Ureter (tissue), 1 donor: ENCODE measurements around the gene CAPNS2.

GRCh38 chr16:55470546-55470827, 8.5 kb upstream of the MMP2 start:
- PRO-cap, result no peak

DNA sequence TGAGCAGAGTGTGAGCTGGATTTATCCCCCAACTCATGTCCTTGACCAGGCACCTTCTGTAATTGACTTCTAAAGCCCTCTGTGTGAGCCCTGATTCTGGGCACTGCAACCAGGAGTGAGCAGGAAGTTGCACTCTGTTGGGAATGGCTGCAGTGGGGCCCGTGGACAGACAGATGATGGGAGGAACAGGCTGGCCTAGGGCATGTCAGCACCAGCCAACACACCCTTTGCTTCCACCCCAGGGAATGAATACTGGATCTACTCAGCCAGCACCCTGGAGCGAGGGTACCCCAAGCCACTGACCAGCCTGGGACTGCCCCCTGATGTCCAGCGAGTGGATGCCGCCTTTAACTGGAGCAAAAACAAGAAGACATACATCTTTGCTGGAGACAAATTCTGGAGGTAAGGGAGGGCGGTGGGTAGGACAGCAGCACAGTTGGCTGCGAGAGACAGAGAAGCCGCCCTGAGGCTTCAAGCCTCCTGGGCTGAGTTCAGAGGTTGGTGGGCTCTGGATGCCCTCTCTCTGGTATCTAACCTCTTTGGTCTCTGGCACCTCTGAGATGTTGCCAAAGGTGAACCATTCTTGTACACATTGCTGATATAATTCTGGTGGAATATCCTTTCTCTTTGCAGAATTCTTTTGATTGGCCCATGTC, 10.7 kb upstream of the LPCAT2 start:
- PRO-cap, result no peak

GRCh38 chr16:55566542-55567821, at the start of gene CAPNS2:
Gene CAPNS2 (plus strand): TSS chr16:55566684.
- PRO-cap, result no peak

DNA sequence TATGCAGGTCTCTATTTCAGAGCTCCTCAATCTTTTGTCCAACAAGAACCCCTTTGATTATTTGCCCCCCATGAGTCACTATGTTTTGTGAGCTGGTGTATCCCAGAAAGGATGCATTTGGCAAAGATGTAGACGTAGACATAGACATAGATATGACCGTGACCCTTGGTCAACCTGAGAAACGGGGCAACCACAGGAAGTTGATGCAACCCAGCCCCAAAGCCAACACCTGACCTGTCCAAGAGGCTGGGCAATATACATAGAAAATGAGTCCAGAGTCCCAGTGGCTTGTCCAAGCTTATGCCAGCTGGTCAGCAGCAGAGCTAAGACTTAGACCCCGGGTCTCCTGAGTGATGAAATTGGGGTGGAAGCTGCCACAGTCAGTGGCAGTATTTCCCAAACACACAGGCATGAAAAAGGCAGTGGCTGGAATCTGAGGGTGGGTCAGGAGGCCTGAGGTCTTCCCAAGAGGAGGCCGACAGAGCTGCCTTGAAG, 72.3 kb downstream of the GNAO1 start:
- PRO-cap, result no peak

GRCh38 chr16:56295788-56296113, 104.5 kb downstream of the GNAO1 start:
- PRO-cap, result no peak

DNA sequence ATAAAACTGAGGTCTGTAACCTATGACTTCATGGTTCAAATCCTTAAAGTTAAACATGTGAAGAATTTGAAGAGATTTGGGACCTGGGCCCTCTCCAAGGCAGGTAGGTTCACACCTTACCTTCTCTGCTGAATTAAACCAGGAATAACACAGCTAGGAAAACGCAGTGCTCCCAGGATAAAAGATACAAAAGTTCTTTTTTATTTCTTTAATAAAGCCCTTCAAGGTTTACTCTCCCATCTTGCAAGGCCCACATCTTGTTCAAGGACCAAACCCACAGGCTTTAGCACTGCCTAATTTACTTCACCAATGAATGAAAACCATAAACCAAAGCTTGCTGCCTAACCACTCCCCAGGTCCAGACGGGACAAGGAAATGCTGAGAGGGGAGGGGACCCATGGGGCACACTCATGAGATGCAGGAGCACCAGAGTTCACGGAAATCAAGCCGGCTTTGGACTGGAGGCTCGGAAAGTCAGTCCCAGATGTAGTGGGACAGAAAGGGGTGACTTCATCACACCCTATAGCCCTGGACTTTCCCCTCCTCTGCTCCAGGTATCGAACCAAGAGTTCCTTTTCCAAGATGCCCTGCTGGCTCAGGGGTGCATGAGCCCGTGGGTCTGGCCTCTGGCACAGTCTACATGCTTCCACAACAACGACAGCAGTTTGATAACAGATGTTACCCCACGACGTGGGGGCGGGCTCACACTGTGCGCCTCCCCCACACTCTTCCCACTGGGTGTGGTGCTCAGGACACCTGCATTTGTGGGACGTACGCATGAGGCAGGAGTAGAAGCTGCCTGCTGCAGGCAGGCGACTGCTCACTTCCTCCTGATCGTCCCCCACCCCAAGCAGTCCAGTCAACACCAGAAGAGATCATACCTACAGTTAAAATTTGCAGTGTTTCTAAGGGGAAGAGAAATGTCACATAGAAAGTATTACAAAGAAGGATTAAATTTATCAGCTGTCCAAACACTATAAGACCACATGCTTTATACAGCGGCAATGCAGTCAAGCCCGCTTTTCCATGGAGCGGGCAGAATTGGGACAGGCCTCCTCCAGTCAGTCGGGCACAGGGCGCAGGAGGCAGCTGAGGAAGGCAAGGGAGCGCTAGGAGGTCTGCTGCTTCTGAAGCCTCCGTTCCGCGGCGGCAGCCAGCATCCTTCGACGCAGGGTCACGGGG, 63.2 kb downstream of the AMFR start:
- PRO-cap, result no peak

- PRO-cap, result no peak
These were observed 805 bp downstream of the MT2A start for GRCh38 chr16:56609031-56609747.

DNA sequence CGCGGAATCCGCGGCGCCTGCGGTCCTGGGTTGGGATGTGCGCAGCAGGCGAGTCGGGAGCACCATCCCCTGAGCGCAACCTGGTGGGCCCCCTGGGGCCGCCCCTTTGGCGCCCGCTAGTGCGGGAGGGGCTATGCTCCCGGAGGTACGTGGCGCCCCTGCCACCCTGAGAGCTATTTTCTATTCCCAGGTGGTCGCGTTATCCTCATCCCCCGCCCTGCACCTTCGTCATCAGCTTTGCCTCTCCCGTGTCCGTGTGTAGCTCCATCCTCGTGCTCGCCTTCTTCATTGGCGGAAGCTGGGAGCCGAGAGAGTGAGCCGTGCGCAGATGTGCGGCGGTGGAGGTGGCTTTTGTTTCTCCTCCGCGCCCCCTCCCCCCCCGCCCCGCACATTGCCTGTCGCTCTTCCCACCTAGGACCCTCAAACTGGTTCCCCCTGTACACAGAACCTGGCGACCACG, 4.9 kb downstream of the MT1G start:
- PRO-cap, result no peak

DNA sequence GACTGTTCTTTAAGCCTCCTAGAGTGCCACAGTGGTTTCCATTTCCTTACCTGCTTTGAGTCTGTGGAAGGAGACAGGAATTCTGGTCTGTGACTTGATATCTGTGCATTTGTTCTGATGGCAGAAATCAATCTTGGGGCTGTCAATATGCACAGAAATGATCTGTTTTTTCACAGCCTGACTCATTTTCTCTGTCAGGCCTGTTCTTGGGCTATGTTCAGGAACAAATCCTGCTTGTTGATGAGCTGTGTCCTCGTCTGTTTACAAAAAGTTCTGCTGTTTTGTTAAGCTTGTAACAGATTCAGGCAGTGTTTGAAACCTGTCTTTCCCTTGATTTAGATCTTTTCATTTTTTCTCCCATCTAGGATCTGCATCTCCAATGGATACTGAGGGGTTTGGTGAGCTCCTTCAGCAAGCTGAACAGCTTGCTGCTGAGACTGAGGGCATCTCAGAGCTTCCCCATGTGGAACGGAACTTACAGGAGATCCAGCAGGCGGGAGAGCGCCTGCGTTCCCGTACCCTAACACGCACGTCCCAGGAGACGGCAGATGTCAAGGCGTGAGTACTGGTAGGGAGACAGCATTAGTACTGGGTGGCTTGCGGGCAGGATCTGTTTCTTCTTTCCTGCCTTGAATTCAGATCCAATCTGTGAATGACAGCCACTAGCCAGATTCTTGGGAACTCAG, 18.1 kb downstream of the NUP93 start:
- PRO-cap, result no peak

DNA sequence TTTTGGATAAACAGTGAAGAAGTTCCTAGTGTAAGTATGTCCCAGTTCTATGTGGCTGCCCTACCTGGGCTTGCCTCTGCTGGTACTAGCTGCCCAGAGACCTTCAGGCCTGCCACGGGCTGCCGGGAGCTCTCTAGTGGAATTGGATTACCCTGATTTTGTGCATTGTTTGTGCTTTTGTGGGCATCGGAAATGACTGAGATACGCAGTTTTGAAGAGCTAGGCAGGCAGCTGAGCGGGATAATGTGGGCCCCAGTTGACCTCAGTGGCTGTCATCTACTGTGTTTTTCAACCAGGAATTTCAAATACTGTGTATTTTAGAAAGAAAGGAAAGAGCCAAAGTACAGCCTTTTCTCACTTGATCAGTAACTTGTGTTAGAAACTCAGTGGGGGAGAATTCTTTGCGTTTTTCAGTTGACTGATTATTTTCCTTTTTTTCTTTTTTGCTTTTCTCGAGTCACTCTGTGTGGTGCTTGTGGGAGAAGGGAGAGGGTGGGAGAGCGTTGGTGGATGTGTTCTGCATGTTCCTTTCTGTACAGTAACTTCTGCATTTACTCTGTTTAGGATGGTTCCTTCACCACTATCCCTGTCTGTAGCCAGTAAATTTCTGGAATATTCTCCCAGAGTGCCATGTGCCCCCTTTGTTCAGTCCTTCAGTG, 15.2 kb upstream of the SLC12A3 start:
- PRO-cap, result no peak

DNA sequence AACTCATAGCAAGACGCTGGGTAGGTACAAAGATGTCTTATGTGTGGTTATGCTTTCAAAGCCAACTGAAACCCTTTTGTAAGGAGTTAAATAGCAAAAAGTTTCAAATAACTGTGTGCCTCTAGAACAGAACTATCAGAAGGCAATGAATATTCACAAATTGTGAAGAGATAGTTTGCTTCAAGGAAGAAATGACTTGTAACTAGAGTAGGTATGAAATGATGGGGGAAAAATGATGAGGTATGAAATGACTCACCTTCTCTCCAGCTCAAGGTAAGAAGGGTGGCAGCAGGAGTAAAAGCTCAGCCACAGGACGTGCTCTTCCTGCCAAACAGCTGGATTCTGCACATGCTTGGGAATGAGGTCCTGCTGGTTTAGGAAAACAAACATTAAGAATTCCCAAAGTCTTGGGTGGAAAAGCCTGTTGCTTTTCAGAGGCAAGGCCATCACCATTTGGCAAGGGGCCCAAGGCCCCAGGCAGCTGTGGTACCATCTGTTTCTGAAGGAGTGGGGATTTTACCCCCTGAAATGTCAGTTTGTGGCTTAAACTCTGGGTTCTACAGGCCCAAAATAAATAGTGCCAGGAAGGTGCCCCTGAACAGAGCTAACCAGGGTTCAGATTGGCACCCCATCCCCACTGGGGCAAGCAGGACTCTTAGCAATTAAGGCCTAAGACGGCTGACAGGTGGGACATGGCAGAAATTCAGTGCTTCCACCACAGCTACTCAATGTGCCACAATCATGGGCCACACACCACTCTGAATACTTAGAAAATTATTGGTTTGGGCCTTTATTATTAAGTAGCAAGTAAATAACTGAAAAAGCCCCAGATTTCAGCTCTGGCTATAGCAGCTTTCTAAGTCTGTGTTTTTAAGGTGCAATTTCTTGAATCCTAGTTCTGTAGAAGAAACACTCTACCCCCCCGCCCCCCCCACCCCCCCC, 13.3 kb downstream of the HERPUD1 start:
- PRO-cap, result no peak

DNA sequence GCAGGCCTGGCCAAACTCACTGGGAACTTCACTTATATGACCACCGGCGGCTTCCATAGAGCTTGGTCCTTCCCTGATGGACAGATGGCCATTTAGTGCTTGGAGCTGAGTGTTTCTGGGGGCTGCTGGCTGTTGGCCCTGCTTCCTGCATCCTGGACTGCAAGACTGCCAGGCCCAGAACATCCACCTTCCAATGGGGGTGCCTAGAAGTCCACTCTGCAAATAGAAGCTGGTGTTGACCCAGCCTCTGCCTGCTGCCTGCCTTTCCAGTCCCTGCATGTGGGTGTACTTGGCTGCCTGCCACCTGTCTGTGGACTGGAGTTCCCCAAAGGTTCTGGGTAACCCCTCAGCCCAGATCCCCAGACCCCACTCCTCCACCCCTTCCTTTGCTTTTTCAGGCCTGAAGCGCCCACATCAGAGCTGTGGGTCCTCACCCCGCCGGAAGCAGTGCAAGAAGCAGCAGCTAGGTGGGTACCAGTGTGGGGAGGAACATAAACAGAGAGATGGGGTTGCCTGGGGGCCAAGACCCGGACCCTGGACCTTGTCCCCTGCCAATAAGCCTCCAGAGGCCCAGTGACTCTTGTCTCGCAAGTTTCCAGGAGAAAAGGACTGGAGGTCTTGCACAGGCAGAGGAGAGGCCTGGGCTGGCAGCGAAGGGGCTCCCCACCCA, 34.2 kb downstream of the NLRC5 start:
- PRO-cap, result no peak

DNA sequence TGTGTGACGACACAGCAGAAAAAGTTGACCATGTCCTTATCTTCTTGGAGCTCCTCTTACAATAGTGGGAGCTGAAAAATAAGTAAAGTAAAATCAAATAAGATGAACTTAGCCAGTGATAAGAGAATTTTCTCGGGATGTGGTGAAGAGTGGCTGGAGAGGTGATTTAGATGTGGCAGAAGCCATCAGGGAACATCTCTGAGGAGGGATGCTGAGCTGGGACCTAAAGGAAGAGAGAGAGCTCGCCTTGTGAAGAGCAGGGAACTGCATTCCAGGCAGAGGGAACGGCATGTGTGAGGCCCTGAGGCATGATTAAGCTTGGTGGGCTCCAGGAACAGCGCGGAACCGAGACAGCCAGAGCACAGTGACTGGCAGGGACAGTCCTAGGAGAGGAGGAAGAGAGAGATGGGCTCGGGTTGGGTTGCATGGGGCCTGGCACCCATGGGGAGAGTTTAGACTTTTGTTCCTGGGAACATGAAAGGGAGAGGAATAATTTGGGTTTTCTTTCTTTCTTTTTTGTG, 39.3 kb upstream of the CPNE2 start:
- PRO-cap, result no peak

DNA sequence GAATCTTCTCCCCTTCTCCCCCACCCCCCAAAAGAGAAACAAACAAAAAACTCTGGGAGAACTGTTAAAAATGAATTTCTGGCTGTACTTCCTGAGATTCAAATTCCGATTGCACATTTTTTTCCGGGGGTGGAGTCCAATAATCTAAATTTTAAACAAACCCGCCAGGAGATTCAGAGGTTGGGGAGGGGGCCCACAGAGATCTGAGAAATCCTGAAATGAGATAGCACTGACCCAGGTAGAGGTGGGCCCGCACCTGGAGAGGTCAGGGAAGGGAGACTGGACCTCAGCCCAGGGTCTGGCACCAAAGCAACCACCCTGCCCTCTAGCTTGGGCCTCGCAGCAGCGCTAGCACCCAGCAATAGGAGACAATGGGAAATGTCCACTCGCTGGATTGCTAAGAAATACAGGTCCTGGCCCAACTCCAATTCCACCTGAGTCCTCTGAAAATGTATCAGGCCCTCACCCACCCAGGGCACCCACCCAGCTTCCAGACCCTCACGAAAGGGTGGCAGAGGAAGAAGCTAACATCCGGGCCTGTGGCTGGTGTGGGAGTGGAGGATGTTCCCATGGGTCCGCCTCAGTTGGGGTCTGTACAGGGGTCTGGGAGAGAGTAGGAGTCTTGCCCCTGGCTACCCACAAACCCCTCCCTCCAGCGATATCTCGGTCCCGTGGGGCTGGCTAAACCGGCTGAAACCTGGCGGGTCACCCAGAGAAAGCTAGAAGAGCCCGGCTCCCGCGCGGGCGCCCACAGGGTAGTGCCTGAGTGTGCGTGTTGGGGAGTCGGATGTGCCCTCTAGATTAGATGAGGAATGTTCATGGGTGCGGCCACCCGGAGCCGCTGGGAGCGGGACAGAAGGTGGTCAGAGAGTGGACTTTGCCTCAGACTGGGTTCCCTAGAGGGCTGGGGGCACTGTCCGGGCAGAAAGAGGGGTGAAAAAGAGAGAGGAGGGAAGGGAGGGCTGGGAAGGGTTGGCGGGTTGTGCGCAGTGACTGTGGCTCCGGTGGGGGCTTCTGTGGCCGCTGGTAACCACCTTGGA, 1.1 kb downstream of the PLLP start:
- PRO-cap, result no peak

- PRO-cap, result no peak
These were observed 7.1 kb downstream of the CX3CL1 start for GRCh38 chr16:57379224-57380009.

GRCh38 chr16:57383417-57384332, 11.4 kb downstream of the CX3CL1 start:
- PRO-cap, result no peak

GRCh38 chr16:57486929-57487545, 744 bp upstream of the DOK4 start:
- PRO-cap, result no peak

DNA sequence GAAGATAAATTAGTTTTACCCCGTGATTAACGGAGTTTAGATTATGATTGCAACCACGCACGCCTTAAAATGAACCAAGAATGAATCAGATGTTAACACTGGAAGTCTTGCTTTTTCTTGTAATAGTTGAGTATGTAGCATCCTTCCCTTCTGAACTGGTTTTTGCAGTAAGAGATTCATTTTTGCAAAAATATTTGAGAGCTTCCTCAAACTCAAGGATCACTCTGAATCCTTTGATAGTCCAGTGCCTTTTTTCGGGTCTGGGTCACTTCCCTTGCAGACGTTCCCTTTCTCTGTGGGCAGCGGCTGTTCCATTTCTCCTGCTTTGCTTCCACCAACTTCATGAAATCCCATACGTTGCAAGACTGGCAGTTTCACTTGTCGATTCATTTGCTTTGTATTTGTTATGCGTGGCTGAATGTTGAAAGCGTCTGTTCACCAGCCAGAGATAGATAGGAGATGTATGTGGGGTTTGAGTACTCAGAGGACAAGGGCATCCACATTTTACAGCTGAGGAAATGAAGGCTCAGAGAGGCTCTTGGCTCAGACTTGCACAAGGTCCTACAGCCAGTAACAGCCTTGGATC, 1.1 kb upstream of the CCDC102A start:
- PRO-cap, result no peak

GRCh38 chr16:57802888-57803182, 544 bp upstream of the KIFC3 start:
- PRO-cap, result no peak

DNA sequence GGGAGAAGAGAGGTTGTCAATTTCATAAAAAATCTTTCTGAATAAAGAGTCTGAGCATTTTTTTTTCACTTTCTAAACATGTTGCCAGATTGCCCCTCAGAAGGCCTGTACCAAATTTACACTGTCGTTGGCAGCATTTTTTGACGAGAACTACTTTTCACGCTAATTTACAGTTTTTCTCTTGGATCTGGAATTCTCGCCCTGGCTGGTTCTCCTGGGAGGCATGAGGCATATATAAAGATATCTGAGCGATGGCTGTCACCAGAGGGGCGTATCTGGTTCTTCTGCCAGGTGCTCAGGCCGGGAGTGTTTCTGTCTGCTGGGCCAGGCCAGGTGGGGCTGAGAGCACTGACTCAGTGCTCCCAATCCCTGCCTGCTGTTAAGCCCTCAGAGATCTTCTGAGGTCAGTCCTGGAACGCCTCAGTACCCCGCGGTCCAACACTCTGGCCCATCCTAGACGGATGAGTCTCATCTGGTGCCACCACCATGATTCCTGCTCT, 7.4 kb upstream of the KIFC3 start:
- PRO-cap, result no peak